LUHMES (cell line): Measurements from ENCODE around the genes ATP6V1E1 and DGCR2.

DNA sequence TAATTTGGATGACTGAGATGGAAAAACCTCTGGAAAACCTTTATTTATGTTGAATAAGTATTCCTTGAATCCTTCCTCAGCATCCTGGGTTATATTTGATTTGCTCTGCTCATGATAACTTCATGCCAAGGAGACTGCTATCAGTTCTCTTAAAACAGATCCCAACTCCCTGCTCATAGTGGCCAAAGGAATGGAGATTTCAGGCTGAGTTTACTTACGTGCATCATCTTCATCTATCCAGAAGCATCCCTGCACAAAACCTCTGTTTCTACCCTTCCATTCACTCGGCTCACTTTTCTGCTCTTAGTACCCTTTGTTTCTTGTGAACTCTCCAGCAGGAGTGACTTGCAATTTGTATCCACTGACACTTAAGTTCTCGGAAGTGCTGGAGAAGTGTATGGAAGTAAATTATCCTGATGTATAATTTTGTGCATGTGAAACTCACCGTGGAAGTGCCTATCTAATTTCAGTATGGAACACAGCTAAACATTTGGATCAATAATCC lies 6.9 kb upstream of the CCT8L2 start:
- PRO-cap = no peak

DNA sequence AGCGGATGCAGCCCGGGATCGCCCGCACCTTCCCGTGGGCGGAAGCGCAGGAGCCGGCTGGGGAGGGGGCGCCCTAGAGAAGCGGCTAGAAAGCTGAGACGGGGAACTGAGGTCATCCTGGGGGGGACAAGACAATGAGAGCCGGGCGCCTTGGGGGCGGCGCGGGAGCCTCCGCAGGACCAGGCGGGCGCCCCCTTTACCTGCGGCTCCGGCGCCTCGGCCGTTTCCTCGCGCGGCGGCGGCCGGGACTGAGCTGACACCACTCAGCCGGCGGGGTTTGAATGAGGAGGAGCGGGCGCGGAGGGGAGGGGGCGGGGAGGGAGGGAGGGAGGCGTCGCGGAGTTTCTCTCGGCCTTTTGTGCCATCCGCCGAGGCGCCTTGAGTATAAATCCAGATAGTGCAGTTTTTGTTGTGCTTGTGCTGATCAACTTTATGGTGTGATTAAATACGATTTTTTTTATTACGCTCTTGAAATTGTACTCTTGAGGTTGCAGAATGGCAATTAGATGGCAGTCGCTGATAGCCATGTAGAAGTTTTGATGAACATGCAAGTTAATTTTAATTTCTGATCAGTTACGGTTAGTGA lies 17.4 kb upstream of the CCT8L2 start:
- PRO-cap = no peak

GRCh38 chr22:17048368-17048887 lies 36.4 kb upstream of the IL17RA start:
- PRO-cap = no peak

DNA sequence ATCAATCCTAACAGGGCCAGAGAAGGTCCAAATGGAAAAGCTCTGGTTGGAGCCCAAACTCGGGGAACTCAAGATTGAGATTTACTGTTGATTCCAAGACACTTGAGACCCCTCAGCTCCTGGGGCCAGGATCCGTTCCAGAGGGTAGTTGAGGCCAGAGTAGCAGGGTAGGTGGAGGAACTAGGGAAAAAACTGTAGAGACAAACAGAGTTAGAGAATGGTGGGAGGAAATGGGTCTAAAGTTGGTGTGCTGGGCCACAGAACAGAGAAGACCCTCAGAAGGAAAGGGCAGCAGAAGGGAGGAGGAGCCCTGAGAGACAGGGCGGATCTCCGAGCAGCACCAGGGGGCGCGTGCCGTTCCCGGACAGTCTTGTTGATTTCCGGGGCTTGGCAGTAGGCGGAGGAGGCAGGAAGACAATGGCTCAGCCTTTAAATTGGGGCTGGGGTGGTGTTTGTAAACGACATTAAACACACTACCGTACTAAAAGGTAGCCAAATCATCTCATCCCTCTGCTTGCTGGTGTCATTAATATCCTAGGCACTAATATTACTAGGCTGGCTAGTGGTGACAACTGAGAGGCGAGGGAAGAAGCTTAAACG lies 2.4 kb upstream of the CECR2 start:
- PRO-cap = unidirectional peak, plus-strand start at position 392 of the sequence

GRCh38 chr22:17483862-17484512 lies 79.3 kb upstream of the SLC25A18 start:
- PRO-cap = no peak

DNA sequence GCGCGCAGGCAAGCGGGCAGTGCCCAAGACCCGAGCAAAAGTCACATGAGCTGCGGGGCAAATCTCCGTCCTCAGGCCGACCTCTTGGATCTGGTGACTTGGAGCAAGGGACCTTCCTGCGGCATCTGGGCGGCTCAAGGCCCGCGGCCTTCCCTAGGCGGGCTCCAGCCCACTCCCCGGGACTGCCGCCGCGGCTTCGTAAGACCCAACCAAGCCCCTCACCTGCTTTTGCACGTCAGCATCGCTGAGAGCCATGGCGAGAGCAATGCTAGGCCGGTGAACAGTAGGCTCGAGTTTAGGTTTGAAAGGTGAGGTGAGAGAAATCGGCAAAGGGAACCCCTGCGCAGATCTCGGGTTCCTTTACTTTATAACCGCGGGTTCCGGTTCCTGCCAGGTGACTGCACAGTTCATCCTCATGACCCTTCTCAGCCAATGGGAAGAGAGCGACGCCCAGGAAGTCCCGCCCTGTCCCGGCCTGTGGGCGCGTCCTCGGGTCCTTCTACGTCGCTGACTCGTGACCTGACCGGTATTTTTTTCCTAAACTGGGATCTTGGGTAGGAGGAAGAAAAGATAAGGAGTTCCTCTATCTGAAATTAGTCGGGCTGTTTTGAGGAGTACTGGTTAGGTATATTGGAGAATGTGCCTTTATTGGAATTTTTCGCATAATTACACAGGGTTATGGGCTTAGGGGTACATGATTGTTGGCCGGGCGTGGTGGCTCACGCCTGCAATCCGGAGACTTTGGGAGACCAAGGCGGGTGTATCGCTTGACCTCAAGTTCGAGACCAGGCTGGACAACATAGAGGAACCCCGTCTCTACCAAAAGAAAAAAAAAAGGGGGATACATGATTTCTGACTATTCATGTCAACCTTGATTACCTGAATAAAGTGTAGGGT lies at the start of gene ATP6V1E1:
Gene ATP6V1E1, minus strand, starts transcription at position 369 of the 897 bp plus-strand sequence.
- PRO-cap = bidirectional peak, plus-strand start at position 496 of the sequence, minus-strand start at position 390 of the sequence

GRCh38 chr22:17706313-17707000 lies 67.8 kb downstream of the BID start:
- PRO-cap = no peak

DNA sequence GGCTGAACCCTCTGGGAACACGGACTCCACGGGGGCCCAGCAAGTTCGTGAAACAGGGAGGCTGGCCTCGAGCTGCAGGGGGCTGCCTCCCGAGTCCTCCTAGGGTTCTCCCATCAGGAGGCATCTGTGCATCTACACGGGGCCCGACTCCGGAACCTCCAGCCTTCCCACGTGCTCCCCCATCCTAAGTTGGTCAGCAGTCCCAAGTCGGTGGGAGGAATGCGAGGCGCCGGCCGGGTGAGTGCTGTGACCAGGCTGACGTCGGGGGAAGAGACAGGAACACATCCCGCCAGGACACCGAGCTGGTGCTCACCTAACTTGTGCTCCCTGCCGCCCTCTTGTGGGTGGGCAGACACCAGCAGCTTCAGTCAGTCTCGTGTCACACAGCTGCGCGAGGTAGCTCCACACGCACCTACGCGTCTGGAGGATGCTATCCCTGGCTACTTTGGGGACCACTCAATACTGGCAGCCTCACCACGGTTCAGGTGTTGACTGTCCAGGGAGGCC lies 10.8 kb upstream of the BID start:
- PRO-cap = no peak

DNA sequence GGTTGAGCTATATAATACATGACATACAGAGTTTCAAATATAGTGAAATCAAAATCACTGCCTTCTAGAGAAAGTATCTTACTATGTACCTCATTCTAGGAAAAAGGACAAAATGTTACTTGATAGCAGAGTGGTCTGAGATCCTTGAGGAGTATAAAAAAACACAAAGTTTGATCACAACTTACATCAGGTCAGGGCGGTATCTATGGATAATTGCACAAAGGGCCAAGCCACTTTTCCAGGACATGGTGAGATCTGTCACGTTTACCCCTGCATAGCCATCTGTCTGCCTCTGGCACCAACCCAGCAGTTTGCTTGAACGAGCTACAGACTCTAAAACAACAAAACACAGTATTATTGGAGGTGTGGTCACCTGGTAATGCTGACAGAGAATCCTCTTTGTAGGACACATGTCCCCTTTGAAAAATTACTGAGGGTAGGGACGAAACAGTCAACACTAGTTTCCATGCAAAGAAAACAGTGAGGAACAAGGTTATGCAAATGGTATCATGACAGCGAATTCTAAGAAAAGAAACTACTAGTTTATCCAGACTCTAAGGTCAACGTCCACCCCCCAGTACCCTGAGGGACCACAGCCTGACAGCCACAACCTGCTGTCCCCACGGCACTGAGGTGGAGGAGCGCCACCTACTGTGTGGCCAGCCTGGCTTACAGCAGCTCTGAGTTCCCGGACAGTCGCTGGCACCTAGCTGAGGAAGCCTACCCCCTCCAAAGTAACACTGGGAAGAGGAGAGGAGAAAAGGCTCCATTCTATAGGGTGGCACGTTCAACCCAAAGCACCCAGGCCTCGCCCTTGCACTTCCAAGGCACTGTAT lies 117.2 kb upstream of the BID start:
- PRO-cap = no peak

DNA sequence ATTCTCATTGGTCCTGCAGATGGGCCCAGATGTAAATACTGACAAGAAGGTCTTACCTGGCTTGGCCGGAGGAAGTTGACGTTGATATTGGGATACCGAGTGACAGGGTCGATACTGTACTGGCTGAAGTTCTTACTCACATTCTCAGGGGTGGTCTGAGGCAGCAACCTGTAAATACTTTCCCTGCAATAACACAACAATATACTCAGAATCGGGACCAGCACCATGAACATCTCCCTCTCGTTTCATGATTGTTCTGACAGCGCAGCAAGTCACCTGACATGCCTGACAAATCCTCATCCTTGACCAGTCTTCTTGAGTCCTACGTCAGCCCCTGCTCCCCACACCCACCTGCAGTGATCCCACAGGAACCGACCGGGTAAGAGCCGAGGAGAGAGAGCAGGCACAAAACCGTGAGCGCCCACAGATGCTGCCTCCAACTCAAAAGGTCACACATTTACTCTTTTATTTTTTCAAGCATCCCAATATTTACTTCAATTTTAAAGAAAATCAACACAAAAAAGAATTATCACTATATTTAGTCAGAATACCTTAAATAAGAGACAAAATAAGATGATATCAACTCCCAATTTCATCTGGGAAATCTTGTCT lies 121.1 kb upstream of the BID start:
- PRO-cap = no peak

DNA sequence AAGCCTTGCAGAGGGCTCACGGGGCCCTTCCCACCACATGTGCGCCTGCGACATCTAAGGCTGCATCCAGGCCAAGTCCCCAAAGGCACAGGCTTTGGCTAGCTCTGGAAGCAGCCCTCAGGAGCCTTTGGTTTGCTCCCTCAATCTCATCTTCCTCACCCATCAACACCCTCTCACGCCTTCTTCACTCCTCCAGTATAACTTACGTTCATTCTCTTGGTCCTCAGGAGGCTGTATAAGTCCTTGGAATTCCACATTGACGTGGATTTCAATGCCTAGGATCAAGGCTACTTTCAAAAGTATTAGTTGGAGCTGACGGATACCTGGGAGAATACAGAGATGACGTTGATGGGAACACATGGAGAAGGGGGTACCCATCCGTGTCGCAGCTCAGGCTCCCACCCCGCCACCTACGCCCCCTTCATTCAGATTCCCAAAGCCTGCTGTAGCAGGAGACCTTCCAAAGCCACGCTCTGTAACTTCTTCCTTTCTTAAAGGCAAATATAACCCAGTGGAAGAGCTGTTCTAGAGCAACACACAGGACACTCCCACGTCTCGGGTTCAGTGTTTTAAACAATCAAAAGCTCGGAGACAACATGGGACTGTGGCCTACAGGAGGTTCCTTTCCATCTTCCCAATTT lies 121.8 kb downstream of the MICAL3 start:
- PRO-cap = no peak

GRCh38 chr22:17938283-17938891 lies 86.0 kb downstream of the MICAL3 start:
- PRO-cap = no peak

GRCh38 chr22:18061031-18061935 lies 16.5 kb upstream of the PEX26 start:
- PRO-cap = no peak

DNA sequence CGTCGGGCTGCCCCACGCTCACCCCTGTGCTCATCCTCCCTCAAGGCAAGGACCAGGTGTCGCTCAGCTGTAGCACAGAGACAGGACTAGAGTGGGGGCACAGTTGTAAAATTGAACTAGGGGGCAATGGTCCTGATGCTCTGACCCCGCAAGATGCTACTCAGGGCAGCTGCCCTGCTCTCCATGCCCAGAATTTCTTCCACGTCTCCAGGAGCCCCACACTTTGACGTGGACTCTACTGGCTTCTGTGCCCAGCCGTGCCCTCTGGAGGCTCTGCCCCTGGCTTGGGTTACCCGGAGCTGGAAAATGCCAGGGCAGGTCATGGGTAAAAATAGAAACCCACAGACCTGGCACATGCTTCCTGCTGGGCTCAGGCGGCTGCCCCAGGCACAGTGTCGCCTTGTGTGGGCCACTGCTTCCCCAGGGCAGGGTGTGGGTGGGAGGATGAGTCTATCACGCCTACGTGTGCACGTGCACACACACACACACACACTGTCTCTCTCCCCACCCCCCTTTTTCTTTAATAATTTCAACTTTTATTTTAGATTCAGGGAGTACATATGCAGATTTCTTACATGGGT lies 9.1 kb downstream of the TUBA8 start:
- PRO-cap = no peak

GRCh38 chr22:18576868-18577415 lies 34.8 kb downstream of the RIMBP3 start:
- PRO-cap = no peak

DNA sequence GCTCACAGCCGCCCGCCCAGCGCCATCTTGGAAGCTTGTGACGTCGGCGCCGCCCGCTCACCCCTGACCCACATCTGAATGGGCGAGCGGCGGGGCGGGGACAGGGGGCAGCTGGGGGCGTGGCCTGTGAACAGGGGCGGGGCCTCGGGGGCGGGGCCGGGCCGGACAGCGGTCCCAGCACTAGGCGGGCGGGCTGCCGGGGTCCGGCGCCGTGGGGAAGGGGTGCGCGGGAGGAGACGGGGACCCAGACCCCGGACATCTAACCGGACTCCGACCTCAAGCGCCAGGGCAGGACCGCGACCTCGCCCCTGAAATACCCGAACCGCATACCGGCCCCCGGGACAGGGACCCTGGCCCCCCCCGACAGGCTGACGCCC lies 33.8 kb downstream of the RIMBP3 start:
- PRO-cap = no peak

- PRO-cap = no peak
Measured at GRCh38 chr22:18905449-18905850, 670 bp upstream of the DGCR6 start.

DNA sequence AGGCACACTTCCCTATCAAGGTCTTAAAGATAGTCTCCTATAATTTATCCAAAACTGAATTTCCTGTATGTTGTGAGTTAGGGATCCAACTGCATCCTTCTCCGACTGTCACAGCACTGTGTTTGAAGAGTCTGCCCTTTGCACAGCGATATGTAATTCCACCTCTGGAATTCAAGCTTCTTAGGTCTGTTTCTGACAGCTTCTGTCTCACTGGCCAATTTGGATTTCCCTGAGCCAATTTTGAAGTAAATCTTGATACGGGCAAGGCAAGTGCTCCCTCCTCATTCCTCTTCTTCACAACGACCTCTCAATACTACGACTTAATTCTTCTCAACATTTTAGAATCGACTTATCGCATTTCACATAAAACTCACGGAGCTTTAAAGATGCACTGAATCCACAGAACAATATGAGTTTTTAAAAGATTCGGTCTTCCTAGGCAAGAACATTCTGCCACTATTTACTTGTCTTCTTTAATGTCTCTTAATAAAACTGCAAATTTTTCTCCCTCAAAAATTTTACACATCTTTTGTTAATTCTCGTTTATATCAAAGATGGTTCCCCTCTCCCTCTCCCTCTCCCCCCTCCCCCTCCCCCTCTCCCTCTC lies 39.0 kb downstream of the DGCR2 start:
- PRO-cap = no peak

DNA sequence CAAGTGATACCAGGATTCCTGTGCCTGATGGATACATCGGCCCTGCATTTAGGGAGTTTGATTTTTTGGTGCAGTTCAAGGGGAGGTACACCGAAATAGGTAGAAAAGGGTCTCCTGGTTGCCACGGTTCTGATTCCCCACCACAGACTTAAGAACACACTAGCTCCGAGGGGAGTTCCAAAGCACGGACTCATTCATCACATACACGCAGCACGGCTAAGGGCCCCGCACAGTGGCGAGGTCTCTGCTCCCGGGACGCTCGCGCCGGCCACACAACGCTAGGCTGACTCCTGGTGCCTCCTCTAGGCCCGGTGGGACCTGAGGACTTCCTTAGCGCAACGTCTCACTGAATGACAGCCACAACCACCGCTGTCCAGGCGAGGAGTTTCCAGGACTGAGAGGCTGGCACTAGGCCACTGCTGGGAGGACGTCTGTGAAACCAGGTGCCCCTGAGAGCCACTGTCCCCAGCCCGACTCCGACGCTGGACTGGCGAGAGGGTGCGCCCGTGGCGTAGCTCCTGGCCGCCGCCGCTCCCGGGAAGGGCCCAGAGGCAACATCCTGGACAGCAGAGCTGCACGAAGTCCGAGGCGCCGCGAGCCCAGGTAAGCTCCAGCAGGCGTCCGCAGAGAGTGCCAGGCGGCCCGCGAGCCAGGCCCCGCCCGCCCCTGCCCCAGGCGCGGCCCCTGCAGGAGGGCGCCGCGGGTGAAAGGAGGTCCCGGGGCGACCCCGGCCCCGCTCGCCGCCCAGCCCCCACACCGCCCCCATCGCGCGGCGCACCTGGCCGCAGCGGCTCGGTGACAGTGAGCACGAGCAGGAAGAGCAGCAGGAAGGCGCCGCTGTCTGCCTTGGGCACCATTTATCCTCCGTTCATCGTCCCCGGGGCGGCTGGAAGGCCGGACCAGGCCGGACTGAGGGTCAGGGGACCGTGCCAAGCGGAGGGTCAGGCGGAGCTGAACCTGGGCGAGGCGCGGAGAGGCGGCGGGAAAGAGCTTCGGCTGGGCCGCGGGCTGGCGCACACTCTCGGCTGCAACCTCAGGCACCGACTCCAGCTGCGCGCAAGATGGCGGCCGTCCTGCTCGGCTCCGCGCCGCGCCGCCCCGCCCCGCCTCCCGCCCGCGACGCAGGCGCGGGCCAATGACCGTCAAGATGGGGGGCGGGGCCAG lies at the start of gene DGCR2:
Gene DGCR2, minus strand, starts transcription at position 1,063 of the 1,164 bp plus-strand sequence.
- PRO-cap = bidirectional peak, plus-strand start outside the sequence, minus-strand start at position 1,064 of the sequence

DNA sequence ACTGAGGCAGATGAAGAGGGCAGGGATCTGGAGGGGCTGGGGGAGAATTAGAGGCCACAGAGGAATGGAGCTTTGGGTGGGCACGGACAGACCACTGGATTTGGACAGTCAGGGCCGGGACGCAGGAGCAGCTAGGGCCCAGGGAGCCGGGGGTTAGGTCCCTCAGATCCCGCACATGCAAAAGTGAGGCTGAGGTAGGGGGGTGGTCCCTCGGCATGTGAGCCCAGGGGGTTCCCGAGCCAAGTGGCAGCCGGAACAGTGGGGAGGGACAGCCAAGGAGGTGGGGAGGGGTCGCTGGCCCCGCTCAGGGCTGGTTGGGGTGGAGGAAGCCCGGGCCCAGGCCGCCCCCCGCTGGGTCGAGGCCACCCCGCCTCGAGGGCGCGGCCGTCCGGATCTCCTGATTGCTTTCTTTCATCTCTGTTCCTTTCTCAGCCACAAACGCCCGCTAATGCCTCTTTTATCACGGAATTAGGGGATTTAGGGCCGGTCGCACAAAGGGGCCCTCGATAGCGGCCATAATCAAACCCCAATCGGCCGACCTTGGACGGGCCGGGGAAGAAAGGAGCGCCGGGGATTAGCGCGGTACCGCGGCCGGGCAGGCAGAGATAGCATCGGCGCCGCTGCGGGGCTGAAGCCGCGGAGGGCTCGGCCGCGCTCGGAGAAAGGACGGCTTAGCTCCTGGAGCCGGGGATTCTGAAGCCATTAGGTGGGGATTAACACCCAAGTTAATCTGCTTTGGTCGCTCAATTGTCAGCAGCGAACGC lies 9.2 kb downstream of the SLC25A1 start:
- PRO-cap = no peak